Iris pigment epithelial cell (primary cell): Measurements from ENCODE around the genes IDI2 and ADARB2.

DNA sequence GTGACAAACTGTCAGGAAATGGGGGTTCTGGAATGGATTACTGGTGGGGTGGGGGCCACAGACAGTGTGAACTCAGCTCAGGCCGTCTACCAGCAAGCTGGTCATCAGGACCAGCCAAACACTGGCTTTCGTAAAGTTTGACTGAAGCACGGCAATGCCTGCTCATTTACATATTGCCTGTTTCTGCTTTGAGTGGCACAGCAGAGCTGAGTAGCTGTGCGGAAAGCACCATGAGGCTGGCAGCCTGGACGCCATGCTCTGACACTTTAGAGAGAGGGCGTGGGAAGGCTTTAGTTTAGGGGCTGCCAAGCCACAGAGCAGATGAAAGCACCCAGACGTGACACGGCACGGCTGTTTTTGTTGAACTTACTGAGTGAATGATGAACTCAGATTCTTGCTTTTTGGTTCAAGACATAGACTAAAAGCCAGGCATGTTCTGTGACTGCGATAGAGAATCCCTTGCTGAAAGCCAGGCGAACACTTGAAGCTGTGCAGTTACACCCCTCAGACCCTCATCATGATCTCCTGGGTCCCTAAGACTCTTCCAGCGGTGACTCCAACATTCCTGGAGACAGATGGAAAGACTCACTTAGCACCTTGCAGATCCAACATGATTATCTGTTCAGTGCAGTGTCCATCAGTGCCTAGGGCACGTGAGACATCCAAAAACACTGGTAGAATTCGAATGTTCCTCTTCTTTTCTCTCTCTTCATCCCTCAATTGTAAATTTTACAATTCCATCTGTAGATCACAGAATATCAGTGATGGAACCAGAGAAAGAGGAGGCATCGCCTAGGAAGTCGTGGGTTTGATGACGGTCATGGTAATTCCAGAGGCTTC lies 182.1 kb downstream of the ZMYND11 start:
- RRBS = no CpG with 5 or more reads among the region's 17 CpGs

DNA sequence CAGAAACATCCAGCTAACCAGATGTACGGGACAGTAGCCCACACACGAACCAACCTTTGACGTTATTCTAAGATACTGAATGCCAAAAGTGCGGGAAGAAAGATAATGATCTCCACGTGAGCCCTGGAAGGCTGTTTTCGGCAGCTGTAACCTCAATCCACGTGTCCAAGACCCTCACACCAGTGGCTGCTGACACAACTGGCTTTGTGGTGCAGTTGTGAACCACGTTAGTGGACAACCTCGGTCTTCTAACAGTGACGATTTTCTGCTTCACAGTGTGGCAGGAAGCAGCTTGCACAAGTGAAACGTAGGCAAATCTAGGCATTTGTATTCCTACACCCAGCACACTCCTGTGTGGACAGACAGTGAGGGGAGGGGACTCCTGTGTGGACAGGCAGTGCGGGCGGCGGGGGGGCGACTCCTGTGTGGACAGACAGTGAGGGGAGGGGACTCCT lies 251.9 kb downstream of the ZMYND11 start:
- RRBS = no CpG with 5 or more reads among the region's 15 CpGs

GRCh38 chr10:443395-443858 lies 246.0 kb downstream of the DIP2C start:
- RRBS = 66% methylated on average over 2 of the region's 3 CpGs

GRCh38 chr10:444147-445087 lies 245.1 kb downstream of the DIP2C start:
- RRBS = no CpG with 5 or more reads among the region's 26 CpGs

GRCh38 chr10:510217-510891 lies 179.1 kb downstream of the DIP2C start:
- RRBS = no CpG with 5 or more reads among the region's 19 CpGs

GRCh38 chr10:520369-520764 lies 169.1 kb downstream of the DIP2C start:
- RRBS = no CpG with 5 or more reads among the region's 6 CpGs

DNA sequence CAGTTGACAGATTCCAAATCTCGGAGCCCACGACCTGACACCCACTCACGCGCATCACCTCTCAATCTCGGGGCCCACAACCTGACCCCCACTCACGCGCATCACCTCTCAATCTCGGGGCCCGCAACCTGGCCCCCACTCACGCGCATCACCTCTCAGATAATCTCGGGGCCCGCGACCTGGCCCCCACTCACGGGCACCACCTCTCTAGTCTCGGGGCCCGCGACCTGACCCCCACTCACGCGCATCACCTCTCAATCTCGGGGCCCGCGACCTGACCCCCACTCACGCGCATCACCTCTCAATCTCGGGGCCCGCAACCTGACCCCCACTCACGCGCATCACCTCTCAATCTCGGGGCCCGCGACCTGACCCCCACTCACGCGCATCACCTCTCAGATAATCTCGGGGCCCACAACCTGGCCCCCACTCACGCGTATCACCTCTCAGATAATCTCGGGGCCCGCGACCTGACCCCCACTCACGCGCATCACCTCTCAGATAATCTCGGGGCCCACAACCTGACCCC lies 105.1 kb downstream of the DIP2C start:
- RRBS = no CpG with 5 or more reads among the region's 43 CpGs

DNA sequence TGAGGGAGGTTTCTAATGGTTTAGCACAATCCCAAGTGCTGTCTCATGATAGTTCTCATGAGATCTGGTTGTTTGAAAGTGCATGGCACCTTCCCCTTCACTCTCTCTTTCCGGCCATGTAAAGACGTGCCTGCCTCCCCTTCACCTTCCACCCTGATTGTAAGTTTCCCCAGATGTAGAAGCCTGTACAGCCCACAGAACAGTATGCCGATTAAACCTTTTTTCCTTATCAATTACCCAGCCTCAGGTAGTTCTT lies 78.4 kb downstream of the DIP2C start:
- RRBS = no CpG with 5 or more reads among the region's 3 CpGs

DNA sequence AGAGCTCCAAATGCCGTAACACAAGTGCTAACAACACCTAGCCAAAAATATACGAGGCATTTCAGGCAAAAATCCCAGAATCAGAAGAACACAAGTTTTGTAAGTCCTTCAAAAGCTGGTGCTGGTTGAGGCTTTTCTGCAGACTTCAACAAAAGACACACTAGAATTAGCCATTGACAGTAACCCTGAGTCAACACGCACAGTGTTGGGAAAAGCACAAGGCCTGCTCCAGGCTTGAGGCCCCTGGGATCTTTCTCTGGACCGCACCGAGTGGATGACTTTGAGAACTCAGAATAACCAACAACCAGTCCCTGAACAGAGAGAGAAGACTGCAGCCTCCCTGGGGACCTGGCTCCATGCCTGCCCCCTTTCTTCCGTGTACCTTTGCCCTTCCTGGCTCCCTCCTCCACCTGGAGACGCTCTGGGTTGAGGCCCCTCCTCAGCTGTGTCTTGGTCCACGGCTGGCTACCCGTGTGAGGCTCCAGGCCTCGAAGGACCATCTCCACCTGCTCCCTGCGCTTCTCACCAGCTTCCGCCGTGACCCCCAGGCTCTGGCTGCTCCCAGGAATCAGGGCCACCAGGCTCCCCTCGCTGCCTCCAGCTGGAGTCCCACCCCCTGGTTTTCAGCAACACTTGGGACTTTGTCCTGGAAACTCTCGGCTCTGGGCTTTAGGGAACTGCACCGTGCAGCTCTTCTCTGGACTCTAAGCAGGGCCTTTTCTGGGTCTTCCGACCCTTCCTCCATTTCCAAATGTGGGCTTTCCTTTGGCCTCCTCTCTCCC lies 28.4 kb downstream of the DIP2C start:
- RRBS = no CpG with 5 or more reads among the region's 17 CpGs

DNA sequence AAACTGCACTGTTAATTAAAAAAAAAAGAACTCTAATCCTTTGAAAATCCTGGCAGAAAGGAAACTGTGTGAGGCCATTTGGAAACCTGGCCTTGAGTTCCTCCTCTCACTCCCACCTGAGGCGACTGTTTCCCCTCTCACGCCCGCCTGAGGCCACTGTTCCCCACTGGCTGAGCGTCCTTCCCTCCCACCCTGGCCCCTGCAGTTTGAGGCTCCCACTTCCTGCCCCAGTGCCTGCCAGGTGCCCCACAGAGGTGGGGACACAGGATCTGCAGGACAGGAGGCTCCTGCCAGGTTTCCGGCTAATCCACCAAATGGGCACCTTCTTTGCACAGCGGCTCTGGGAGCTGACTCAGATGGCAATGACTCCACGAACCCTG lies 24.3 kb upstream of the LARP4B start:
- RRBS = no CpG with 5 or more reads among the region's 7 CpGs

DNA sequence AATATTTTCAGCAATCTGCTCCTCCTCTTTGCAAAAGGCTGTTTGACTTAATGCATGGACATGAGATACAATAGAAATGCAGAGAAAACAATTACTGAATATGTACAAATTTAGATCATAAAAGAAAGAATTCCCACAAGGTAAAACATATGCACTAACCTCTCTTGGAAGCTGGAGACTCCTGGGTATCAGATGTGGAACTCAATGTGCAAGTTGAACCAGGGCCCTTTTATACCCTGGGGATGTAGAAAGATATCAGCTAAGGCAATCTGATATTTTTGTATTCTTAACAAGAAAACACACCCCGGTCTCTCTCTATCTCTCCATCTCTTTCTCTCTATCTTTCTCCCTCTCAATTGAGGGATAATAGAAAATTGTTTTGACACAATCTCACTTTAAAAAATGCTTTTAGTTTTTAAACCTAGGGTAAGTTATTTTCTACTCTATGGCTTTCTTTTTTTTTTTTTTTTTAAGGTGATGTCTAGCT lies at the start of gene IDI2:
TSS of gene IDI2 (minus strand) at position 203 of the 487 bp plus-strand sequence.
- RRBS = no CpG with 5 or more reads among the region's 1 CpG

- RRBS = no CpG with 5 or more reads among the region's 1 CpG
Measured at GRCh38 chr10:1046415-1046651, 2.6 kb downstream of the IDI1 start.

DNA sequence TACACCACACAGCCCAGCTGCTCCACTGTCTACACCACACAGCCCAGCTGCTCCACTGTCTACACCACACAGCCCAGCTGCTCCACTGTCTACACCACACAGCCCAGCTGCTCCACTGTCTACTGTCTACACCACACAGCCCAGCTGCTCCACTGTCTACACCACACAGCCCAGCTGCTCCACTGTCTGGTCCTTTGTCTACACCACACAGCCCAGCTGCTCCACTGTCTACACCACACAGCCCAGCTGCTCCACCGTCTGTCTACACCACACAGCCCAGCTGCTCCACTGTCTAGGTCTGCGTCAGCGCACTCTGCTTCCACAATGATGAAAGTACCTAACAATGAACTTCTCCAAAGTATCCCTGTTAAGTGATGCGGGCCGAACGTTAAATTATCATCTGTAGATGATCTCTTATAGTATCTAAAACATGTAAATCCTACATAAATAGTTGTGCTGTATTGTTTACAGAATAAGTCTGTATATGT lies 1.5 kb downstream of the IDI1 start:
- RRBS = no CpG with 5 or more reads among the region's 6 CpGs

GRCh38 chr10:1048226-1048826 lies 593 bp downstream of the IDI1 start:
- RRBS = no CpG with 5 or more reads among the region's 52 CpGs

DNA sequence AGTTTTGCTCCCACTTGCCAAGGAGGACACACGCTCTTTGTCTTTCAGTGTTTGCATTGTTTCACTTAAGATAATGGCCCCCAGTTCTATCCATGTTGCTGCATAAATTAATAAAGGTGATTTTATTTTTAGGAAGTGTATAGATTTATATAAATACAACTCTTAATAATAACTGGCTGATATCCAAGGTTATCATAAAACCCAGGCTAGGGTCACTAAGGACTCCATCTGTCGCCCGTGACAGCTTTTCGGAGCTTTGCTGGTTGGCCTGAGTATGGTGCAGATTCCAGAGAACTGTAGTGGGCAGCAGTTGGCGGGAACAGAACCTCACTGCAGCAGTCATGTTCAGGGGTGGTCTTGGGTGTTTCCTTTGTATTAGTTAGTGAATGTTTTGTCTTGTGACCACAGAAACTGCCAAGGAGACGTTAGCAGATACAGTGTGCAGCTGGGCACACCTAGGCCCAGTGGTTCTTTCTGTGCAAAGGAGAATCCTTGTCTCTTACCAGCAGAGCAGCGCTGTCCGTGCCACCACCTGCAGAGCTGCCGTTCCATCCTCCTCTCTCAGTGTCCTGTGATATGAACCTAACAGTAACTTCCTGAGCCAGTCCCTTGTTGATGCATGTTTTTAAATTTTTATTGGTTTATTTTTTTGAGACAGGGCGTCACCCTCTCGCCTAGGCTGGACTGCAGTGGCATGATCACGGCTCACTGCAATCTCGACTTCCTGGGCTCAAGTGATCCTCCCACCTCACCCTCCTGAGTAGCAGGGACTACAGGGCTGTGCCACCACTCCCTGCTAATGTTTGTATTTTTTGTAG lies 60.4 kb downstream of the WDR37 start:
- RRBS = no CpG with 5 or more reads among the region's 13 CpGs

GRCh38 chr10:1400134-1400689 lies 337.1 kb downstream of the ADARB2 start:
- RRBS = no CpG with 5 or more reads among the region's 15 CpGs

DNA sequence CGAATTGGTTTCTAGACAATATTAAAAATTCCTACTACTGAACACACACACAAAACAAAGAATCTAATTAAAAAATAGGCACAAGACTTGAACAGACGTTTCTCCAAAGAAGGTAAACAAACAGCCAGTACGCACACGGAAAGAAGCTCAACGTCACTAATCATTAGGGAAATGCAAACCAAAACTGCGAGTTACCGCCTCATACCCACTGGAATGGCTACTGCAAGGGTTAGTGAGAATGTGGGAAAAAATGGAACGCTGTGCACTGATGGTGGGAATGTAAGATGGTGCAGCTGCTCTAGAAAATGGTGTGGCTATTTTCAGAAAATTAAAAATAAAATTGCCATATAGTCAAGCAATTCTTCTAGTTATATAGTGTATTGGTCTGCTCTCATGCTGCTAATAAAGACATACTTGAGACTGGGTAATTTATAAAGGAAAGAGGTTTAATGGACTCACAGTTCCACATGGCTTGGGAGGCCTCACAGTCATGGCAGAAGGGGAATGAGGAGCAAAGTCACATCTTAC lies 283.7 kb downstream of the ADARB2 start:
- RRBS = no CpG with 5 or more reads among the region's 8 CpGs

DNA sequence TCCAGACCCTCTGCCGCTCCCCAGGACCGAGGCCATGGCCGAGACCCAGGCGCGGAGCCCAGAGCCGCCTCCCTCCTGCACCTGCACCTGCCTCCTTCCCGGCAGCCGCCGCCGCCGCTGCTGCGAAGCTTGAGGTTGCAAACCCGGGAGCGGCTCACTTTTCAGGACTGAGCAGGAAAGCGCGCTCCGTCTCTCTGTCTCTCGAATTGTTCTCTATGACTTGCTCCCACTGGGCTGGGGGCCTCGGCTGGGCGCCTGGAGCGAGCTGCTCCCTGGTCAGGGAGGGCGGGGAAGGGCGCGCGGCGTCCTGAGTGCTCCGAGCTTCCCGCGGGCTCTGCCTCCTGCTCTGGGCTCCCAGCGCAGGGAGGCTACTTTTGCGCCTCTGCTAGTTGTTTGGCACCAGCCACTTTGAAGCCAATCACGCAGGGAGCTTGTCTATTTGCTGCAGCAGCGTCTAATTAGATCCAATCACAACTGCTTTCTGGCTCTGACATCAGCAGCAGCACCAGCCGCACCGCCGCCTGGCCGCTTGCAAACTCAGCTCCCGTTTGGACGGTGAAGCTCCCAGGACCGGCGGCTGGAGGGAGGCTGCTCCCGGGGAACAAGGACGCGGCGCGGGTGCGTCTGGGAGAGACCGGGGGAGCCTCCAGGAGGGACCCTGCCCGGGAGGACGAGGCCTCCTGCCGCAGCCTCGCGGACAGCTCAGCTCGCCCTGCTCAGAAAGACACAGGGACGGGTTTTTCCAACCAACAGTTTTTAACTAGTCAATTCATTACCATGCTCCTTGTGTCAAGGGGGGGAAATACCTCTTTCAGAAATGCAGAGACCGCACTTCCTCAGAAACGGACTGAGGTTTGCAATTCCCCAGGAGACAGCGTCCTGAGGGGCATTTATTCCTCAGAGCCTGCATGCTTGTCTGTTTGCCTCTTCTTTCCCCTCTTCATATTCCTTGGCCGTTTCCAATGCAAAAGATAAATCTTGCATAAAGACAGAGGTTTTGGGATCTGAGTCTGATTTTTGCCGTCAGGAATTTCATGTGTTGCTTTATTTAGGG lies at the start of gene ADARB2:
TSS of gene ADARB2 (minus strand) at position 411 of the 1,054 bp plus-strand sequence.
- RRBS = 4% methylated on average over 13 of the region's 60 CpGs

DNA sequence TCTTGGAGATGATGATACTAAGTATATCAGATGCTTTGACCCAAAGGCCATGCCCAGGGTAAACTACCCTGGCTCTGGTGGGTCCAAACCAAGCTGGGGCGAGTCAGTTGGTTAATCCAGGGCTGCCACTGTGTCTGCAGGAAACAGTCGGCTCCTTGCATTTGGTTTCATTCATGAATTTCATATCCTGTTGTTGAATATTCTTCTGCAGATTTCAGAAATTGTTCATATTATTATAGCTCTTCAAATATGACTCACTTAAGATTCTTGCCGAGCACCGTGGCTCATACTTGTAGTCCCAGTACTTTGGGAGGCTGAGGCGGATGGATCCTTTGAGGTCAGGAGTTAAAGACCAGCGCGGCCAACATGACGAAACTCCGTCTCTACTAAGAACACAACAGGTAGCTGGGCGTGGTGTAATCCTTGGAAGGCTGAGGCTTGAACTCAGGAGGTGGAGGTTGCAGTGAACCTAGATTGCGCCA lies 24.0 kb downstream of the PFKP start:
- RRBS = no CpG with 5 or more reads among the region's 11 CpGs

GRCh38 chr10:3096042-3096662 lies 28.8 kb downstream of the PFKP start:
- RRBS = 74% methylated on average over 5 of the region's 22 CpGs